GM12878 (cell line): ENCODE data around the gene RBBP9.

GRCh38 chr20:16569471-16569871, 3.8 kb downstream of the KIF16B start:
- RAMPAGE, long total RNA: no peak
- RRBS, 2 experiments: no CpG with 5 or more reads among the region's 1 CpG
CAGE:
- cytosol, long polyA minus RNA: no peak
- cytosol, long polyA plus RNA: no peak
- long polyA plus RNA: no peak
- nucleolus, long total RNA: no peak
- nucleus, long polyA plus RNA: no peak
- nucleus, long total RNA: no peak

DNA sequence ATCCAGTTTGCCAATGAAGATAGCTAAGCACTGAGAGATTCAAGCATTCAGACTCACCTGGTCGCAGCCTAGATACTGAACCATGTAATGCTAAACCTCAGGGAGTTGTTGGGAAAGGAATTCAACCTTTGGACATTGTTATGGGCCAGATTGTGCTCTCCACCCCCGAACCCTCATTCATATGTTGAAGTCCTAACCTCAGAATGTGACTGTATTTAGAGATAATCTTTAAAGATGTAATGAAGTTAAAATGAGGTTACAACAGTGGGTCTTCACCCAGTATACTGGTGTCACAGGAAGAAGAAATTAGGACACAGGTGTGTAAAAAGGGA, 13.9 kb upstream of the KIF16B start:
- RAMPAGE, long total RNA: no peak
- RRBS, 2 experiments: no CpG with 5 or more reads among the region's 2 CpGs
CAGE:
- cytosol, long polyA minus RNA: no peak
- cytosol, long polyA plus RNA: no peak
- long polyA plus RNA: no peak
- nucleolus, long total RNA: no peak
- nucleus, long polyA plus RNA: no peak
- nucleus, long total RNA: no peak

DNA sequence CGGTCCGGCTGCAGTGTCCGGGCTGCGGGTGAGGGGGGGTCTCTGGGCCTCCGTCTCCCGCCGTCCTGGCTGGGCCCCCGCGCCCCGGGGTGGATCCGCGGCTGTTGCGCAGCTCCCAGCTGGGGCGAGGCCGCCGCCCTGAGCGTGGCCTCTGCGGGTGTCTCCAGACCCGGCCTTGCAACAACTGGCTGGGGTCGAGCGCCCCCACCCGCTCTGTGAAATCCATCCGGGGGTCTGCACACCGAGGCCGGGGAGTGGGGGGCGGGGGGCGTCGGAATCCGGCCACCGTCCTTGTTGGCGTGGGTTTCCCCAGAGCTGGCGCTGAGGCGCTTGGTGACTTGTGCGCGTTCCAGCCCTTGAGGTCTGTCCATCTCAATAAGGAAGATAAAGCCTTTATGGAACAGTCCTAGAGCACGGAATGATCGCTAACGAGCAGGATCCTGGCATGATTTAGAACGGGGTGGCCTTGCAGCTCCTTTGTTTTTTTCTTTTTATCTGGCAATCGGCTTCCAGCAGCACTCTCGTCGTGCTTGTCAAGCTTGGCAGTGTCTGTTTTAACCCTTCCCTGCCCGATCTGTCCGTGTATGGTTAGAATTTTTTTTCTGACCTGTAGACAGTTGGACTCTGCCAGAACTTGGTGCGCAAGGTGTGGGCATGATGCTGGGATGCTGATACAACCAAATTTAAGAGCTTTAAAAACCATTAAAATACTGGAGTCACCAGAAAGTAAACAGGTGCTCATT, 622 bp downstream of the DSTN start:
- RAMPAGE, long total RNA: no peak
- RRBS, 2 experiments: 1% methylated on average over 18 of the region's 45 CpGs
CAGE:
- cytosol, long polyA minus RNA: no peak
- cytosol, long polyA plus RNA: no peak
- long polyA plus RNA: no peak
- nucleolus, long total RNA: no peak
- nucleus, long polyA plus RNA: no peak
- nucleus, long total RNA: no peak

- RAMPAGE, long total RNA: no peak
CAGE:
- cytosol, long polyA minus RNA: no peak
- cytosol, long polyA plus RNA: no peak
- long polyA plus RNA: no peak
- nucleolus, long total RNA: no peak
- nucleus, long polyA plus RNA: no peak
- nucleus, long total RNA: no peak
Observed at GRCh38 chr20:17594412-17595069, 24.7 kb downstream of the DSTN start.

GRCh38 chr20:17638174-17638658, 43.8 kb downstream of the RRBP1 start:
- RAMPAGE, long total RNA: no peak
- RRBS, 2 experiments: no CpG with 5 or more reads among the region's 9 CpGs
CAGE:
- cytosol, long polyA minus RNA: no peak
- cytosol, long polyA plus RNA: no peak
- long polyA plus RNA: no peak
- nucleolus, long total RNA: no peak
- nucleus, long polyA plus RNA: no peak
- nucleus, long total RNA: no peak

GRCh38 chr20:17656889-17657651, 25.0 kb downstream of the RRBP1 start:
- RAMPAGE, long total RNA: no peak
- RRBS, 2 experiments: no CpG with 5 or more reads among the region's 13 CpGs
CAGE:
- cytosol, long polyA minus RNA: no peak
- cytosol, long polyA plus RNA: no peak
- long polyA plus RNA: no peak
- nucleolus, long total RNA: no peak
- nucleus, long polyA plus RNA: no peak
- nucleus, long total RNA: no peak

DNA sequence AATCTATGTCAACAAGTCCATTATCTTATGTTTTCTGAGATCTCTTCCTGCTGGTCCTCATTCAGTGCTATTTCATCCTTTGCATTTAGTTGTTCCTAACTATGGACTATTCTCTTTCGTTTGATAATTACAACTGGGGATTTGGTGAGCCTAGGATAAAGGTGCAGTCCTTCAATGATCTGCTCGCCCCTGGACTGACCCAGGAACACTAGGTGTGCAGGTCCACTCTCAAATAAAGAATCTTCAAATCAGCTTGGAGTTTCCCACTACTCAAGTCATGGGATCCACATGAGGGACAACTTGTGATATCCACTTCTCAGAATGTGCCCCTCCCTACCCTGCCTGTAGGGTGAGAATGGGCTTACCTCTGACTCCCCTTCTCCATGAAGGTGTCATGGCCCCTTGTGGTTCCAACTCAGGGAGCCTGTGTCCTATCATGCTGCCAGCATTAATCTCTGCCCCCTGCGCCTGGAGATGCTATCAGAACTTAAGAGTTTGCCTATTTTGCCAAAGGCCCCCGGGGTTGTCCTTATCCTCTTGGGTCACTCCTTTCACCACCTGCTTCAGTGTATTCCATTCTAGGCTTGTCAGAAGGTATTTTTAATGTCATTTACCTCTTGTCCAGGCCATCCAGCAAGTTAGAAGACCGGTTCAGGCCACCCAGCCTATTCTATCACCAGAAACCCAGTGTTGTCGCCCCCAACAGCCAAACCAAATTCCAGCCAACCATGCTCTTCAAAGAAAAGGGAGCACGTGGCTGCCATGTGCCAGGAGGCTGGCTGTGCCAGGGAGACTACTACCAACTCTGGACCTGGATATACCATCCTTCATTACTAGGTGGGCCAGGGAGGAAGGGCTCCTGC, 10.6 kb downstream of the RRBP1 start:
- RAMPAGE, long total RNA: no peak
- RRBS, 2 experiments: no CpG with 5 or more reads among the region's 7 CpGs
CAGE:
- cytosol, long polyA minus RNA: no peak
- cytosol, long polyA plus RNA: no peak
- long polyA plus RNA: no peak
- nucleolus, long total RNA: no peak
- nucleus, long polyA plus RNA: no peak
- nucleus, long total RNA: no peak

- RAMPAGE, long total RNA: no peak
- RRBS, 2 experiments: no CpG with 5 or more reads among the region's 10 CpGs
CAGE:
- cytosol, long polyA minus RNA: no peak
- cytosol, long polyA plus RNA: no peak
- long polyA plus RNA: no peak
- nucleolus, long total RNA: no peak
- nucleus, long polyA plus RNA: no peak
- nucleus, long total RNA: no peak
Observed at GRCh38 chr20:17786039-17786697, 86.4 kb downstream of the BANF2 start.

DNA sequence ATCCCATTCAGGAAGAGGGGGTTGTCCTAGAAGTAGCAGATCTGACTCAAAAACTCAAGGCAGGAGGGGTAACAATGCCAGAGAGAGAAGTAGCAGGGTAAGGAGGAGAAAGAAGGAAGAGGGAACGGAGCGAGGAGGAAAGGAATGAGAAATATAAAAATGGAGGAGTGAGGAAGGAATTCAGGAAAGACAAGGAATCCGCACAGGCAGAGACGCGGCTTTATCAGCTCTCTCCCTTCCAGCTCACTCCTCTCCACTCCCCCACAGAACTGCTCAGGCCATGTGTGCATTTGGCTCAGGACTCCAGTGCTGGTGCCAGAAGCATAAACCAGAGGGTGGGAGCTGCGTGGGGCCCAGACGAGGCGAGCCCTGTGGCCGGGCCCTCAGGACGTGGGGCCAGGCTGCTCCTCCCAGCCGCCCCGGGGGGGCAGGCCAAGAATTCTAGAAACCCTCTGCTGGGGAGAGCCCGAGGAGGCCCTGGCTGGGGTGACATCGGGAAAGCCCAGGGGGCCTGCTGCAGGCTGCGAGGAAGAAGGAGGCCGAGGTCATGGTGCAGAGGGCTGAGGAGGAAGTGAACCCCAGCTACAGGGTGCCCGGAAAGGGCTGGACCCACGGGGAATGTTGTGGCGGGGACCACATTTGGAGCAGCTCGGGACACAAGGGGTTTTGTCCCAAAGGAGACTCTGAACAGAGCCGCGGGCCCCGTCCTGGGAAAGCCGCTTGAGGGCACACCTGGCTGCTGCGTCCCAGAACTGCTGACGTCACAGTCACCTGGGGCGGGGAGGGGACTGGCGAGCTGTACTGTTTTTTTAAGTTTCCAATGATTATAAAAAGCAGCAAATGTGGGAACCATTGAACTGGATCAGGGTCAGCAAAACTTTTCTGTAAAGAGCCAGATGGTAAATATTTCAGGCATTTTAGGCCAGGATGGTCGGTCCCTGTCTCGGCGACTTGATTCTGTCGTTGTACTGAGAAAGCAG, 107.1 kb downstream of the BANF2 start:
- RAMPAGE, long total RNA: no peak
- RRBS, 2 experiments: 43 to 66% methylated on average over 4 of the region's 32 CpGs
CAGE:
- cytosol, long polyA minus RNA: no peak
- cytosol, long polyA plus RNA: no peak
- long polyA plus RNA: no peak
- nucleolus, long total RNA: no peak
- nucleus, long polyA plus RNA: no peak
- nucleus, long total RNA: no peak

- RAMPAGE, long total RNA: no peak
- RRBS, 2 experiments: no CpG with 5 or more reads among the region's 5 CpGs
CAGE:
- cytosol, long polyA minus RNA: no peak
- cytosol, long polyA plus RNA: no peak
- long polyA plus RNA: no peak
- nucleolus, long total RNA: no peak
- nucleus, long polyA plus RNA: no peak
- nucleus, long total RNA: no peak
Observed at GRCh38 chr20:17854034-17854761, 114.4 kb downstream of the SNX5 start.

- RAMPAGE, long total RNA: no peak
- RRBS, 2 experiments: no CpG with 5 or more reads among the region's 28 CpGs
CAGE:
- cytosol, long polyA minus RNA: no peak
- cytosol, long polyA plus RNA: no peak
- long polyA plus RNA: no peak
- nucleolus, long total RNA: no peak
- nucleus, long polyA plus RNA: no peak
- nucleus, long total RNA: no peak
Observed at GRCh38 chr20:17928400-17929475, 39.9 kb downstream of the SNX5 start.

GRCh38 chr20:18056122-18057219, 1.2 kb downstream of the OVOL2 start:
- RAMPAGE, long total RNA: no peak
- RRBS, 2 experiments: 2 to 4% methylated on average over 29 of the region's 115 CpGs
CAGE:
- cytosol, long polyA minus RNA: no peak
- cytosol, long polyA plus RNA: no peak
- long polyA plus RNA: no peak
- nucleolus, long total RNA: no peak
- nucleus, long polyA plus RNA: no peak
- nucleus, long total RNA: no peak

DNA sequence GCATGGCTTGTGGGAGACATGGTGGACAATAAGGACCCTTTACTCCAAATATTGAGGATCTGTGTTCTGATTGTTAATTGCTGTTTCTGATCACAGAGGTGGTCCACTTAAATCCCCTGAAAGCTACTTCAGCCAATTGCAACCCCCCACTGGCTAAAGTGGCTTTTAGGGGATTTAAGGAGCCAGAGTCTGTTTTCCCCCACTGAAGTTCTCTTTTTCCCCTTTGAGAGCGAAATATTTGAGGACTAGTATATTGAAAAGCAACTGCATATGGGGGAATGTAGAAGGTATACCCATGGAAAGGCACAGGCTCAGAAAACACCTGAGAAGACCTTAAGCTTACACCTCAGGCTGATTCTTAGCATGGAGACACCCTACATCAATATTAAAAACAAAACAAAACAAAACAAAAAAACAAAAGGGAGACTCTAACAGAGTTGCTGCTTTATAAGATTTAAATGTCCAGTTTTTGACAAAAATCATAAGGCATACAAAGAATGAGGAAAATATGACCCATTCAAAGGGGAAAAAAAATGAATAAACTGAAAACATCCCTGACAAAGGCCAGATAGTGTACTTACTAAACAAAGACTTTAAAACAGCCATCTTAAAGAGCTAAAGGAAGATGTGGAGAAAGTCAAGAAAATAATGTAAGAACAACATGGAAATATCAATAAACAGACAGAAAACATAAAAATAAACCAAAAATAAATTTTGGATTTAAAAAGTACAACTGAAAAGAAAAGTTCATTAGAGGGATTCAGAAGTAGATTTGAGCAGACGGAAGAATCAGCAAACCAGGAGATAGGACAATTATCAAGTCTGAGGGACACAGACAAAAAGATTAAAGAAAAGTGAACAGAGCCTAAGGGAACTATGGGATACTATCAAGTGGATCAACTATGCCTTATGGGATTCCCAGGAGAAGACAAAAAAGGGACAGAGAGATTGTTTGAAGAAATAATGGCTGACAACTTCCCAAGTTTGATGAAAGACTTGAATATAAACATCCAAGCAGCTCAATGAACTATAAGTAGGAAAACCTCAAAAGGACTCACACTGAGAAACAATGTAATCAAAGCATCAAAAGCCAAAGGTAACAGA, 10.6 kb downstream of the ZNF133 start:
- RAMPAGE, long total RNA: no peak
- RRBS, 2 experiments: no CpG with 5 or more reads among the region's 2 CpGs
CAGE:
- cytosol, long polyA minus RNA: no peak
- cytosol, long polyA plus RNA: no peak
- long polyA plus RNA: no peak
- nucleolus, long total RNA: no peak
- nucleus, long polyA plus RNA: no peak
- nucleus, long total RNA: no peak

DNA sequence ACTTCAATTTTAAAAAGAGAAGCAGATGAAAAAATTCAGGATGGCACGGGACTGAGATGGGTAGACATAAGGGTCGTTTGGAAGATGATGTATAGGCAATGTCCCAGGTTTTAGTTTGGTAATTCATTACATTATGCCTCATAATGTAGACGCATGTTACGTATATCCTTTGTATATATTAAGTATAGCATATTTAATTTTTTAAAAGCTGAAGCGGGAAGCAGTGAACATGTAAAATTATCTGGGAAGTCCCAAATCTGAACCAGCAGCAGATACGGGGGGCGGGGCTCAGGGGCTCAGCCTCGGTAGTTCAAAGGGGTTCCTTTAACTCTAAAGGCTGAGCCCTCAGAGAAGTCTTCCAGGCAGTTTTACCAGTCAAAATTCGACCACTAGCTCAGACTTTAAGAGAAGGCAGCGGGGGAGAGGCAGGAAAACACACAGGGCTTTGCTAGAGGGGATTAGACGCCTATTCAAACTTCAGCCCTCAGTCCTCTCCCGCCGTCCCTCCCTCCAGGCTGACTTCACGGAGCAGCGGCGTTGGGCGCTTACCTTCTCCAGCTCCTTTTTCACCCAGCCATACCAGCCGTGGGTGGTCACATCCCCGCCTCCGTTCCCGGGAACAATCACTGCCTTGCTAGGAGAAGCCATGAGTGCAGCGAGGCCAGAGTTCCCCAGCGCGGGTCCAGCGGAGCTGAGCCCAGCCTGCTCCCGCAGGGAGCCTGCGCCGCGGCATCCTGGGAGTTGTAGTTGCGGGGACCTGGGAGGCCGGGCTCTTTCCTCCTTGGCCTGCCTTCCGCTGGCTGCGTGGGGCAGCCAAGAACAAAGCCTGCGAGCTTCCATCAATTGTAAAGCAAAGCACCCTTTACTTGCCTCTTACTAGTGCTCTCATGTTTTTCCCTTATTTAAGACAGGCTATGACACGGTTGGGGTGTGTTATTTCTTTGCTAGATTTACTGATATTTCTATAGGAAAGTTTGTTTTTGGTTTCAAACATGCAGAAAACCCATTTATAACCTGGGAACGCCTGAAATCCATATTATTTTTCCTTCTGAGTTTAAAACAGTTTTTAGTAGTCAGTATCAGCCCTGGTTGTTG, at the start of gene RBBP9:
TSS of gene RBBP9 (minus strand) at position 706 of the 1,095 bp plus-strand sequence.
- RAMPAGE, long total RNA: start-site peak on the minus strand centred at position 684 of the sequence, 65 bp wide, 441 and 621 reads in 2 replicates
- RRBS, 2 experiments: no CpG with 5 or more reads among the region's 36 CpGs
CAGE:
- cytosol, long polyA minus RNA: start-site peak on the minus strand centred at position 673 of the sequence, 25 bp wide, 197 reads
- cytosol, long polyA plus RNA: start-site peak on the minus strand centred at position 676 of the sequence, 27 bp wide, 251 and 226 reads in 2 replicates
- long polyA plus RNA: start-site peak on the minus strand centred at position 672 of the sequence, 36 bp wide, 192 and 116 reads in 2 replicates
- nucleolus, long total RNA: no peak
- nucleus, long polyA plus RNA: no peak
- nucleus, long total RNA: no peak

GRCh38 chr20:19211587-19211977, 860 bp upstream of the SLC24A3 start:
- RAMPAGE, long total RNA: no peak
- RRBS, 2 experiments: 3 to 23% methylated on average over 3 of the region's 24 CpGs
CAGE:
- cytosol, long polyA minus RNA: no peak
- cytosol, long polyA plus RNA: no peak
- long polyA plus RNA: no peak
- nucleolus, long total RNA: no peak
- nucleus, long polyA plus RNA: no peak
- nucleus, long total RNA: no peak

- RAMPAGE, long total RNA: no peak
- RRBS, 2 experiments: no CpG with 5 or more reads among the region's 3 CpGs
CAGE:
- cytosol, long polyA minus RNA: no peak
- cytosol, long polyA plus RNA: no peak
- long polyA plus RNA: no peak
- nucleolus, long total RNA: no peak
- nucleus, long polyA plus RNA: no peak
- nucleus, long total RNA: no peak
Observed at GRCh38 chr20:19406522-19407112, 194.2 kb downstream of the SLC24A3 start.

DNA sequence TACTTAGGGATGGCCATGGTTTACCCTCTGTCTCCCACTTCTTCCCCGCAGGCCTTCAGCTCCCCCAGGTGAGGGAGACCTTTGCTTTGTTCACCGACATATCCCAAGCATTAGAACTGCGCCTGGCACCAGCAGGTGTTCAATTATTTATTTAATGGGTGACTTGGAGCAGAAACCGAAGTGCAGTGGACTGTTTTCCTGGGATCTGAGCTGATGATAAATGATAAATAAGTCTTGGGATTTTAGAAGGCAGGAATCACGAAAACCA, 1.2 kb upstream of the RIN2 start:
- RAMPAGE, long total RNA: no peak
- RRBS, 2 experiments: no CpG with 5 or more reads among the region's 5 CpGs
CAGE:
- cytosol, long polyA minus RNA: no peak
- cytosol, long polyA plus RNA: no peak
- long polyA plus RNA: no peak
- nucleolus, long total RNA: no peak
- nucleus, long polyA plus RNA: no peak
- nucleus, long total RNA: no peak

GRCh38 chr20:19785885-19786204, 27.8 kb downstream of the RIN2 start:
- RAMPAGE, long total RNA: no peak
- RRBS, 2 experiments: no CpG with 5 or more reads among the region's 1 CpG
CAGE:
- cytosol, long polyA minus RNA: no peak
- cytosol, long polyA plus RNA: no peak
- long polyA plus RNA: no peak
- nucleolus, long total RNA: no peak
- nucleus, long polyA plus RNA: no peak
- nucleus, long total RNA: no peak

DNA sequence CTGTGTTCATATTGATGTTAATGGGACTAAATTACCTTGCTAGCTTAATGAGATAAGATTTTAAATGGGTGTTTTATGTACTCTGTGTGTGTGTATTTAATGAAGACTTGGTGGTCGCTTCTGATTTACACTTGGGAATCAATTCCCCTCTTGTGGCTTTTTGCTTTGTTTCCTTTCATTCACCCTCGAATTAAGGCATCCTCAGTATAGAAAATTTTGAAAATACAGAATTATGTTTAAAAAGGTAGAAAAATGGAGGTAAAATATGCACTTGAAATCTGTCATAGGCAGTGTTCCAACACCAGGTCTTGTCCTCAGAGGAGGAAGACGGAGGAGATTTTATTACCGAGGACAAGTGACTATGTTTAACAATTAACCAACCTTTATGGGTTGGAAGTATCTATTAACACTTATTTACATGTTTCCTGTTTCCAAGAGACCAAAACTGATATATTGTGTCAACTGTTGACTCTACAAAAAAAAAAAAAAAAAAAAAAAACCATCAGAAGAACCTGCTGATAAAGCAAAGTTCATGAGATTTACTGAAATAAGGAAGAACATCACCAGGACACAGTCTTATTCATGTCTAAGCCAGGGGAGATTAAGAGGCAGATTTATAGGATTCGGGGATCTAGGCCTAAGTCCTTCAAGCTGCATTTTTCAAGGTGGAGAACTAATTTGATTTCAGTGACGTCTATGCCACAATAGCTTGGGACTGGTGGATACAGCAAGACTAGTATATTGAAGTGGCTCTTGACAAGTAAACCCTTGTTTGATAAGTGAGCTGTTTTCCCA, 126.8 kb upstream of the NAA20 start:
- RAMPAGE, long total RNA: no peak
- RRBS, 2 experiments: no CpG with 5 or more reads among the region's 6 CpGs
CAGE:
- cytosol, long polyA minus RNA: no peak
- cytosol, long polyA plus RNA: no peak
- long polyA plus RNA: no peak
- nucleolus, long total RNA: no peak
- nucleus, long polyA plus RNA: no peak
- nucleus, long total RNA: no peak